SJSA1 (cell line): ENCODE results near the genes MTHFR, VPS13D and DHRS3.

GRCh38 chr1:11804484-11804731 lies 1.4 kb downstream of the MTHFR start:
- RAMPAGE, long total RNA: no peak

- RAMPAGE, long total RNA: no peak
These were observed at the start of gene MTHFR for GRCh38 chr1:11805439-11806035. MTHFR (minus strand) TSS chr1:11805964.

GRCh38 chr1:11885867-11886606 lies 27.3 kb upstream of the NPPB start:
- RAMPAGE, long total RNA: no peak

- RAMPAGE, long total RNA: no peak
These were observed 4.8 kb upstream of the MIIP start for GRCh38 chr1:12014108-12015366.

- RAMPAGE, long total RNA: no peak
These were observed 4.7 kb downstream of the TNFRSF8 start for GRCh38 chr1:12067675-12068370.

DNA sequence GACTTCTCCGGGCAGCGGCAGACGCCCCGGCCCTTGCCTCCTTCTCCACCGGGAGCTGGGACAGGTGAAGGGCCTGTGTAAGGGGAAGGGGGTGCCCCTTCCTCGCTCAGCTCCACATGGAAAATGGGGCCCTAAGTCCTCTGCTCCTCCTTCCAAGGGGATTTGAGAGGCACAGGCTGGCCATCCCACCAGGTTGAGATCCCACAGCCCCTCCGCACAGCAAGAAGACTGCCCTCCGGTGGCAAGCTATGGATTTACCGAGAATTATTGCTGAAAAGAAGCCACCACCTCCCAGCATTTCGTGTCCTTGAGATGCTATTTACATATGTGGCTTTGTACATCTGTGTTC lies 16.4 kb downstream of the TNFRSF8 start:
- RAMPAGE, long total RNA: no peak

- RAMPAGE, long total RNA: no peak
These were observed 10.8 kb downstream of the TNFRSF1B start for GRCh38 chr1:12177150-12178476.

GRCh38 chr1:12193891-12194472 lies 27.2 kb downstream of the TNFRSF1B start:
- RAMPAGE, long total RNA: no peak

- RAMPAGE, long total RNA: no peak
These were observed at the start of gene VPS13D for GRCh38 chr1:12229728-12230501. VPS13D (plus strand) TSS chr1:12230030.

GRCh38 chr1:12237955-12238154 lies 8.0 kb downstream of the VPS13D start:
- RAMPAGE, long total RNA: no peak

- RAMPAGE, long total RNA: no peak
These were observed 112.7 kb downstream of the VPS13D start for GRCh38 chr1:12342449-12343015.

- RAMPAGE, long total RNA: no peak
These were observed 114.9 kb downstream of the VPS13D start for GRCh38 chr1:12344498-12345271.

- RAMPAGE, long total RNA: no peak
These were observed 163.5 kb downstream of the DHRS3 start for GRCh38 chr1:12454424-12454961.

- RAMPAGE, long total RNA: no peak
These were observed 122.4 kb downstream of the DHRS3 start for GRCh38 chr1:12495527-12496176.

DNA sequence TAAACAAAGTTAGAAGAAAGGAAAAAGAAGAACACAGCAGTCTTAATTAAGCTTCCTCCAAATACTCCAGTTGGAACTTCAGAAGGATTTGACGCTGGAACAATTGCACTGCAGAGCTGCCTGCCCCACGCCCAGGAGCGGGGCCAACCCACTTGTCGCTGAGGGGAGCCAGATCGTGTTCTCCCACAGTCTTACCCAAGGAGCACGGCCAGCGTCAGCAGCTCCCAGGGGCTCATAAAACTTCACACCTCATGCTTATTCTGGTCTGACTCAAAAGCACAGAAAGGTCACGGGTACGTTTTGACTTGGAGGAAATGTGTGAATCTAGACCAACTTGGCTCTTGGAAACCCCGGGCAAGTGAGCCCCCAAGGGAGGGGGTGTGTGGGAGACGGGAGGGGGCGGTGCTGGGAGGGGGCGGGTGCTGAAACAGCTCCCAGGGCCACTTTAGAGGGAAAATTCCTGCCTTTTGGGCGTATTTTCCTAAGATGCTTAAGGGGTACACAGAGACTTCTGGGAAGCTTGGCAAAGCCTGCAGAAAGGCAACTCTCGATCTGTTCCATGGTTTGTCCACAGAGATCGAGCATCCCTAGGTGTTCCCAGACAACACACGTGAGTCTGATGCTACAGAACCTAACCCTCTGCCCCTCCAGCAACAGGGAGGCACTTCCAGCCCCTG lies 99.0 kb downstream of the DHRS3 start:
- RAMPAGE, long total RNA: no peak

DNA sequence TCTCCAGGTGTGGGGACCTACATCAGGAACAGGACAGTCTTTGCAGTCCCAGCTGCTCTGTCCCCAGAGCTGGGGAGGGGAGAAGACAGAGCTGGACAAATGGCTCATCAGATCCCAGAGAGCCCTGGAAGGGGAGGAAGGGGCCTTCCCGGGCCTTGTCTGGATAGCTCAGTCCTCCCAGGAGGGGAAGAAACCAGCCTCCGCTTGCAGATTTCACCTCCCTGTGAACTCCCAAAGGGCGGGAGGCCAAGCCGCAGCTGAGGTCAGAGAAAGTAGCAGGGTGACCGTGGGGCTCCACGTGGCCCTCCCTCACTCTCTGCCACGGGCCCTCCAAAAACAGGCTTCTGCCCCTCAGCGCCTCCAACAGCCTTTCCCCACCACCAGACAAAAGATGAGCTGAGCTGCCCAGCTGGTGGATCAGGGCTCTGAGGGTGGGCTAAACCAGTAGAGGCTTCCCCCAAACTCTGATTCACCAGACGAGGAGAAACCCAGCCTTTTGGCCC lies 76.5 kb downstream of the DHRS3 start:
- RAMPAGE, long total RNA: no peak

GRCh38 chr1:12584797-12586116 lies 32.8 kb downstream of the DHRS3 start:
- RAMPAGE, long total RNA: no peak

GRCh38 chr1:12594660-12595780 lies 23.0 kb downstream of the DHRS3 start:
- RAMPAGE, long total RNA: no peak

- RAMPAGE, long total RNA: no peak
These were observed at the start of gene DHRS3 for GRCh38 chr1:12617838-12618955. DHRS3 (minus strand) TSS chr1:12618210.

DNA sequence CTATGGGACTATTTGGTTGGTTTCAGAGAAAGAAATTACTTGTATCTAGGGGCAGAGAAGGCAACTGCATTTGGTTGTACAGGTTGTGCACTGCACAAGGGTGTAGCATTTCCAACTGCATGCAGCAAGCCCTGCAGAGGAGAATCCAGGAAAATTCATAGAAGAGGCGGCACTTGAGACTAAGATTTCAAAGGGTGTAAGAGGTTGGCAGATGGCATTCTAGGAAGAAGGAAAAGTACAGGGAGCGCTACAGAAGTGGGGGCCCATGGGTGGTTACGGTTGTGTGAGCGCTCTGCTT lies 27.9 kb downstream of the PRAMEF20 start:
- RAMPAGE, long total RNA: no peak